Occipital lobe (tissue), 2 donors: ENCODE results near the genes TENM3, DCTD and RWDD4.

DNA sequence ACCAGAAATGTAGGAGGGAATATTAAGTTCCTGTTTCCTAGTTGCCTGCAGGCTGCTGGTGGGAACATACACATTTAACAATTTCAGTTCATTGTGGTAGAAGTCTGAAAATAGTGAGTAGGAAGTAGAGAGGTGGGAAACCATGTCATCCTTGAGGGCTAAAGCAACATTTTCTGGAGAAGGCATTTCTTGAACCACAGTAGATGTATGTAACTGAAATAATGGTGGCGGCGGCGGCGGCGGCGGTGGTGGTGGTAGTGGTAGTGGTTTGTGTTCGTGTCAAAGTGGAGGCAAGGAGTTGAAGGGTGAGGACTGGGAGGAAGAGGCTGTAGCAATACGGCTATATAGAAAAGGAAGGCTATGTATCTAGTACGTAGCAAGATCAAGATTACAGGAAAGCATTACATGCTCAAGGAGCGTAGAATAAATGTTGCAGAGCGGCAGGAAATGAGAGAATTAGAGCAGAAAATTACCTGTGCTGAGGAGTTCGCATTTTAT, 1381.5 kb upstream of the TENM3 start:
- RAMPAGE, long total RNA, result no peak

DNA sequence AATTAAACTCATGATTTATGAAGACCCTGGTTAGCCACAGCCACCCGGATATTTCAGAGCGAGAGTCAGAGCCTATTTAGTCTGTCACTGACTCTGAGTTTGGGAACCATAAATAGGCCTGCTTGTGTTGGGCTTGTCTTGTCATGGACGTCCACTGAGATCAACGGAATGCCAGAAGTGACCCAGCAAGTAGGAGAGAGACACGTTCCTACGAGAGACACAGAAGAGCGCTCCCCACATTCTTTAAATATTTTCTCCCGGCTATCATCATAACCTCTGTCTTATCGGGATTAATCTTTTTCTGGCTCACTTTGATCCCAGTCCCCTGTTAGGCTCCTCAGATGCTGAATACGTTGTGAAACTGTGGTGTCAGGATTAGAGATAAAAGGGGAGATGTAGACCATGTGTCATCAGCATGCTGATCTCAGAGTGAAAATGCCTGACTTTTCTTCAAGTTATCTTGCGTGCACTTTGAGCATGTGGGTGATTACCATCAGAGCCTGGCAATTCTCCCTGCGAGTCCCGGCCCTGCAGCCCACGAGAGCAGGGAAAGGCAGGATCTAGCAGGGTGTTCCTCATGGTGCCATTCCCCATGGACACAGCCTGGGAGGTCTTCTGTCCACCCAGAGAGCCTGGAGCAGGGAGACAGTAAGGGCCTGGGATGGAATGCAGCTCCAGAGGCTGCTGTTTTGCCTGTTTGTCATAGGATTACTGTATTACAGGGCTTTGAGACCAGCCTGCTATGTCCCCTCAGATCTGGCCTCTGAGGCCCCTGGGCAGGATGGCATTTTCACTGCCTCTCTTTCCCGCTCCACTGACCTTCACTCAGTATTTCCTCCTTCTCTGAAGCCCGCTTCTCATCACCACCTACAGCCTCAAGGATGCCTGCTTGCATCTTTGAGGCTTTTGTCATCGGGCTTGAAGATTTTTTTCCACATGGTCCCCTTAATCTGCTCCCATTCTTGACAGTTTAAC, 2.8 kb upstream of the TENM3 start:
- RAMPAGE, long total RNA, result no peak

DNA sequence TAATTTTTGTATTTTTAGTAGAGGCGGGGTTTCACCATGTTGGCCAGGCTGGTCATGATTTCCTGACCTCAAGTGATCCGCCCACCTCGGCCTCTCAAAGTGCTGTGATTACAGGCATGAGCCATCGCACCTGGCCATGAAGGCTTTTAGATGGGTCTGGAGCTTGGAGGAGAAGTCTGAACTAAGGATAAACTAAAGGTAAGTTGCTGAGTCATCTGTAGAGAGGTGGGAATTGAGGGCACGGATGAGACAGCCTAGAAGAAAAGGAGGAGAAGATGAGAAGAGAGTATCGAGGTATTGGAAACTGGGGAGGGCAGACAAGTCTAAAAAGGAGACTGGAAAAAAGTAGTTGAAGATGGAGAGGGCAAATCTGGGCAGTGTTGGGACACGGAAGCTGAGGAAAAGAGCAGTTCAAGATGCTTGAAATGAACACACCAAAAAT, at the start of gene TENM3:
Gene TENM3, plus strand, starts transcription at position 124 of the 442 bp plus-strand sequence.
- RAMPAGE, long total RNA, result no peak

GRCh38 chr4:182387443-182387642, 144.1 kb downstream of the TENM3 start:
- RAMPAGE, long total RNA, result no peak

- RAMPAGE, long total RNA, result no peak
These were observed 215.2 kb downstream of the TENM3 start for GRCh38 chr4:182458368-182458777.

DNA sequence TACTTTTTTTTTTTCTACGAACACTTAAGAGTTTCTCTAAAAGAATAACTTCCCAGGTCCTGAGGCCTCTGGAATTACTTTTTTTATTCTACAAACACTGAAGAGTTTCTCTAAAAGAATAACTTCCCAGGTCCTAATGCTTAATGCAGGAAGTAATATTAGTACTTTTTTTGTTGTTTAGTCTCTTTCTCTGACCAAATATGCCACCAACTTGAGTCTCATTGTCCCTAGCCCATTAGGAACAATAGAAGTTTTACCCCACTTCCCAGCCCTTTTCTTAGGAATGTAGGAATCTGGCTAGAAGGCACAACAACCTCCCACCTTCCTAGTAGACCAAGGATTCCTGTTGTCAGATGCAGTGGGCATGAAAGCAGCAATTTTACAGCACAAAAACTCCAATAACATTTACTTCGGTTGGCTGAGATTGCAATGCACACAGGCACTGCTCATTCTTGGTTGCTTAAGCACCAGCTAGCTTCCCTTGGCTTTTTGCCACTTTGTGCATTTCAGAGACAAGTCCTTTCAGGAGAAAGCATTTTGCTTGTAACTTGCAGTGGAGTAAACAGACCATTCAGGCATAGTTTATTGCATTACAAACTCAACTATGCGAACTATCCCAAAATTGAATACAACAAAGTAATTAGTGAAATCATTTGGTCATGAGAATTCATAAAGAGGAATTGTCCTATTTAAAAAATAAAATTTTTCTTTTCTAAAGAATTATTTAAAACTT, 312.8 kb downstream of the TENM3 start:
- RAMPAGE, long total RNA, result no peak

GRCh38 chr4:182748256-182748711, 168.9 kb downstream of the DCTD start:
- RAMPAGE, long total RNA, result no peak

GRCh38 chr4:182904165-182904917, 12.8 kb downstream of the DCTD start:
- RAMPAGE, long total RNA, result no peak

DNA sequence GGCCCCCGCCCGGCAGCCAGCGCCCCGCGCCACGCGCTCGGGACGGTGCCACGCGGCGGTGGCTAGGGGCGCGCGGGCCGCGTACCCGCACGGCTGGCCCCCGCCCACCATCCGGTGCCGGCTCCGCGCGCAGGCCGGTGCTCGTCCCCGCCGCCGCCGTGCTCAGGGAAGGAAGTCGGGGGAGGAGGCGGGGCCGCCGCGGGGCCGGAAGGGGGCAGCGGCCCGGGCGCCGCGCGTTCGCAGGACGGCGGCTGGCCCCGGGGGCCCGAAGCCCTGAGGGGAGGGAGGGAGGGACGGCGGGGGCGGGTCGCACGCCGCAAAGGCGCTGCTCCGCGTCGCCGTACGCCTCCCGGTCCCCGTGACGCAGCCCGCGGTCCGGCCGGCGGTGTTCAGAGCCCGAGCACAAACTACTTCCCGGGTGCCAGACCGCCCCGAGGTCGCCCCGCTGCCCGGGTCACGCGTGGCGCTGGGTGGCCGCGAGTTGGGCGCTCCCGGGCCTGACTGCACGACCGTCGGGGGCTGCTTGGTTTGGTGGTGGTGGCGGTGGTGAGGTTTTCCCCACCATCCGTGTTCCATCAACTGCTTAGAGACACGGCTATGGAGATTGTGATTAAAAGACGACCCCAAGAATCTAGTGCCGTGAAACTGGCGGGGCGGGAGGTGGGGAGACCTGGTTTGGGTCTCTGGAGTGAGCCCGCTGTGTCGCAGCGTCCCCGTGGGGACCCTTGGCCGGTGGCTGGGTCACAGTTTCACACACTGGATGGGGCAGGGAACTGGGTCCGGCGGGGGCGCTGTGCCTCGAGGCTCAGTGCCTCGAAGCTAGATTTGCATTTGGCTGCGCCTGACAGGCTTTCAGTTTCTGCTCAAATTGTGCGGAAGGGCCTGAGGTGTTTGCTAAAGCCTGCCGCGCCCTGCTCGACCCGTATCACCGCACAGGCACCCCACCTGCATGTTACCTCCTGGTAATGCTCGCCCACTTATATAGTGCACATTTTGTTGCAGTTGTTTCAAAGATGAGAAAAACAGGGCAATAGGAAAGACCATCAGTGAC, at the start of gene DCTD:
Gene DCTD, minus strand, starts transcription at position 184 of the 1,051 bp plus-strand sequence.
- RAMPAGE, long total RNA, result no peak

GRCh38 chr4:182918254-182918573, 1.0 kb upstream of the DCTD start:
- RAMPAGE, long total RNA, result no peak

GRCh38 chr4:183099804-183100541, 916 bp downstream of the WWC2 start:
- RAMPAGE, long total RNA, result no peak

GRCh38 chr4:183100804-183101175, 1.7 kb downstream of the WWC2 start:
- RAMPAGE, long total RNA, result no peak

DNA sequence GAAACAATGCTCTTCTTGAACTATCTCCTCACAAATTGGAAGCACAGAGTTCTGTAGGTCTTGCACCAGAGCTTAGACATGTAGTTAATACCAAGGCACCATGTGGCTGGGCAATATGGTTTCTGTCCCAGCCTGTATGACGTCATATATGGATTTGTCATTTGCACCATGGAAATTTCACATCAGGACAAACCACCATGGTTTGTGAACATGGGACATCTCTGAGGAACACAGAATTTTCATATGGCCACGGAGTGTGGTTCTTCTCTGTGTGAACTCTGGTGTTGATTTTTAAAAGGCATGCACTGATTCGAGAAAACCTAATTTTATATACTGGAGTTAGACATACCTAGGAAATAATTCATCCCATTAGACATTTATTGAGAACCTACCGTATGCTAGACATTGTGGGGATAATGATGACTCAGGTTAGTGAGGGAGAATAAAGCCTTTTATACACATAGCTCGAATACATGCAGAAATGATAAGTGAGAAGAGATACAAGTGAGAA, 67.9 kb downstream of the WWC2 start:
- RAMPAGE, long total RNA, result no peak

DNA sequence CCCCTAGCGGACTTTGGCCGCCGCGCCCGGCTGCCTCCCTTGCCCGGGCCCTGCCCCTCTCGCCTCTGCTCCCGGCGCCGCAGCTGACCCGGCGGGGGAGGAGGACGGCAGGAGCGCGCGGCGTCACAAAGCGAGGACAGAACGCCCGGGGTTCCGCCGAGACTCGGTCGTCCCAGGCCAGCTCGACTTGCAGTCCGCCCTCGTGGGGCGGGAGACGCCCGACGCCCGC, 277 bp upstream of the CDKN2AIP start:
- RAMPAGE, long total RNA, result no peak

DNA sequence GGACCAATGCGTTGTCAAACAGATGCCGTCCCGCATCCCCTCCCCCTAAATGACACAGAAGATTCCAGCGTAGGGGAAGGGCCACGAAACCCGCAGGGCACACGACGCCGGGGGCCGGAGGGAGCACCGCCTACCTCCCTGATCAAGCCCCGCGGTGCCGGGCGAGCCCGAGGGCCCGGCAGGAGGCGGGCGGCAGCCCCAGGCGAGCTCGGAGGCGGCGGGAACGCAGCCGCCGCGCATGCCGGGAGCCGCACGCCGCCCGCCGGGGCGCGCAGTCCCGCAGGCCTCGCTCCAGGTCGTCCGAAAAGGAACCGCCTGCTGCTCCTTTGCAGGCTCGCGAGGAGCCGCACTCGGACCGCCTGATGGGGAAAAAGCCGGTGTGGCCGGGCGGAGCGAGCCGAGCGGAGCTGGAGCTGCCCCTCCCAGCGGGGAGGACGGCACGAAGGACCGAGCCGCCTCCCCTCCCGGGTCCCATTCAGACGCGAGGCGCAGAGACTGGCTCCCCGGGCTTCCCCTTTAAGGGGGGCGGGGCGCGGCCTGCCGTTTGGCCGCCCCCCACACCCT, 734 bp upstream of the ING2 start:
- RAMPAGE, long total RNA, result no peak

DNA sequence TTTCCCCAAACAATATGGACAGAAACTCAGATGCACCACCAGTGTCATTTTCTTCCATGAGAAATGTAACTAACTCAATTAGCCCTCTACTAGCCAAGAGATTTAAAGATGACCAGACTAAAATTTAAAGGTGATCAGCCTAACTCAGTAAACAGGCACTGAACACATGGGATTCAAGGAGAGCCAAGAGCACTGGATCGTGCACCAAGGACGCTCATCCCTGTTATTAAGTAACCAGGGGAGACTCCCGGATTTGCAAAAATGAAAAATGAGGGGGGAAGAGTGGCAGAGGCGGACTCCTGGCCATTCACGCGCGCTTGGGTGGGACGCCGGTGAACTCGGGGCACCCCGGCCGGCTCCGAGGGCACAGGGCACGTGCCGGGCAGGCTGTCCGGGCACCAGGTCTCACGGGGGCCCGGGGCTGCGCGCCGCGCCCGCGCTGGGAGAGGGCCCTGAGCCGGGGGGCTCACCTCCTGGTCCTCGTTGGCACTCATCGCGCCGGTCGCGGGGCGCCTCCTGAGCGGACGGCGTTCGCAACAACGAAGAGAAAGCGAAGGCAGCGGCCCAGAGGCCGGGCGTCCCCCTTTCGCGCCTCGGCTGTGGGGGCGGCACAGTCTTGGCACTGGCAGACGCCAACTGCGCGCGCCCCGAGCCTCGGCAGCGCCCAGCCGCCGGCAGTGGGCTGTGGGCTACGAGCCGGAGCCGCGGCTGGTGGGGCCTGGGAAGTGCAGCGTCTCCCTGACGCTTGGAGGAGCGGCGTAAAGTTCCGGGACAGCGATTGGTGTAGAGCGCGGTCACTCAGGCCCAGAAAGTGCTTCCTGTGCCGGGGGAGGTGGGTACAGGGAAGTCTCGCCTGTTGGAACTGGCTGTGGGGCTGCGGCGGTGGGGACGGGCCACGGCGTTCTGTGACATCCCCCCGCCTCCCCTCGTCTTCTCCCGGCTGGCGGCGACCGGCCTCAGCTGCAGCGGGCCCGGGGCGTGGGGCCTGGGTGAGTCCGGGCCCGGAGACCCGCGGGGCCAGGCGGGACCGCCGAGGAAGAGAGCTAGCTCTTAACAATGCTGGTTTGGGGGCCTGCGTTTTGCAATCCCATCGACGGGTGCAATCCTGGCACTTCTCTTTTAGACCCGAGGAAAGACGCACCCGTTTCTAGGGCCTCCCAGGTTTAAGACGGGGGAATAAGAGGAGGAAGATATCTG, at the start of gene RWDD4:
Gene RWDD4, minus strand, starts transcription at position 727 of the 1,197 bp plus-strand sequence.
- RAMPAGE, long total RNA, result start-site peak on the minus strand centred at position 694 of the sequence, 43 bp wide, 212 and 268 reads in 2 replicates; start-site peak on the plus strand centred at position 890 of the sequence, 86 bp wide, 418 and 400 reads in 2 replicates

GRCh38 chr4:183987484-183987991, 82.4 kb downstream of the STOX2 start:
- RAMPAGE, long total RNA, result no peak

GRCh38 chr4:184039802-184040398, 134.8 kb downstream of the STOX2 start:
- RAMPAGE, long total RNA, result no peak

- RAMPAGE, long total RNA, result no peak
These were observed 118.0 kb downstream of the ENPP6 start for GRCh38 chr4:184099608-184100096.

DNA sequence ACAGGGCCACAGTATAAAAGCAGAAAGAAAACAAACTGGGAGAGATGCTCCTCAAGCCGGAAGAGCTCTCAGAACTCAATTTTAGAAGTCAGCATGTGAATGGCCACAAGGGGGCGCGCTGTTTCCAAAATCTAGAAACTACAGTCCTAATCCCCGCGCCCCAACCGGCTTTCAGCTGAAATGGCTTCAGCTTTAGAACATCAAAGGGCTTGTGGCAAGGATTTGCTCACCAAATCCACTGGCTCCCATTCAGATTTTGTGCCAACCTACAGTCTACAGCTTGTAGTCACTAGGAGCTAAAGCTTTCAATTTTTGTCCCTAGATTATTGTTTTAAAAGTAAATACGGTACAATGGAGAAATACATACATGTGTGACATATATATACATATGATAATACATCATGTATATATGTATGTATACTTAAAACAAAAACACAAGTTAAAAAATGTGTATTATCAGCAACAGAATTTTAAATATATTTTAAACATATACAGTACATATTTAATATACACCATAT, 46.6 kb upstream of the ENPP6 start:
- RAMPAGE, long total RNA, result no peak